ENCODE measurements around the genes MAGEE1 and ATRX.

DNA sequence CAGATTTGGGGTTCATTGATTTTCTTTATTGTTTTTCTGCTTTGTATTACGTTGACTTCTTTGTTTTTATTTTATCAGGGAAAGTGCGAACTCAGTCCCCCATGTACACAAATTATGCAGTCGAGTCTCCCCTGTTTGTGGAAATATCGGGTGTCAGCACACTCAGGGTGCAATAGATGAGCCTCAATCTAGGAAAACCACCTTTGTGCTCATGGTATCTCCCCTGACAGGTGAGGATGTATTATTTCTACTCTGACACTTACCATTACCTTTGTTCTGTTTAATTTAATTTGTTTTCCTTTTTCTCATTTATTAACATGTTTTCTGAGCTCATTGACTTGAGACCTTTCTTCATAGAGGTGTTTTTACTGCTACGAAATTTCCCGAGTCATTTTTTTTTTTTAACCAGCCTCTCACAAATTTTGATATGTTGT is 26.5 kb upstream of the PHKA1 start:
- PRO-cap: no peak

DNA sequence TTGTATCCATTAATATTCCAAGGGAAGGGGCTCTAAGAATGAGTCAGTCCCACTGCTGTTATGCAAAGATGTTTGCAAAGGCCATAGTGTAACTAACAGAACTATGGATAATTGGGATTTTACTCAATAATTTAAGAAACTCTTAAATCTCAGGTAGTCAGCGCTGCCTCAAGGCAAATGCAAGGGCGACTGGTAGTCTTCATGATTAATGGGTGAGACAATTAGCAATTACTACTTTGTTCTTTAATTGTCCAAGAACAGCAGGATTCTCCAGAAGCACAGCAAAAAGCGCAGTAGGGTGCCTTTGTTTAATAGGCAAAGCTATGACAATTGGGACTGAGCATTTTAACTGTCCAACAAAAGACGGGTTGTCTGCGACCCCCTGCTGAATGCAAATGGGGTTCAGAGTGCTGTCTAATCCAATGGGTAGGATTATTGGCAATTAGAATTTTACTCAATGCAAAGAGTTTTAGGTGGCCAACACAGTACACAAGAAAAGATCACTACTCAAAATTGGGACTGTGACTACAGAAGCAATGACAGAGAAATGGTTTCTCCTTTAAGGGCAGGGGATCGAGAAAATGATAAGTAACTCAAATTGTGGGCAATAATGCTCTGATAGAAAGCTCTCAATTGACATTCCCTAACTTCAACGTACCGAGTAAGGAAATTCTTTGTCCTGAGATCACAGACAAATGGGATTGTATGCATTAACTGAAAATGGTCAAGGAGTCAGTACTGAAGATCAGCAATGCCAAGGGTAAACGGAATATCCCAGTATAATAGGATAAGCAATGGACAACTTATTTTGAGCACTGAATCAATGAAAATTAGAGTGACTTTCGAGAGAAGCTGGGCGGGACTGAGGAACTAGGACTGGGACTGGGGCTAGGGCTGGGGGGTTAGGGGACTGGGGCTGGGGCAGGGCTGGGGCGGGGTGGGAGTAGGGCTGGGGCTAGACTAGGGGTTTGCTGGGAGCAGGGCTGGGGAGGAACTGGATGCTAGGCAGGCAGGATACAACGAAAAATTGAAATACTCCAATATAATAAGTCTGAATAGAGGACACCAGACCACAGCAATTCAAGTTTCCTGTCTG is 286.3 kb downstream of the CHIC1 start:
- PRO-cap: no peak

GRCh38 chrX:73947399-73947981 is 356.5 kb upstream of the ZCCHC13 start:
- PRO-cap: no peak

DNA sequence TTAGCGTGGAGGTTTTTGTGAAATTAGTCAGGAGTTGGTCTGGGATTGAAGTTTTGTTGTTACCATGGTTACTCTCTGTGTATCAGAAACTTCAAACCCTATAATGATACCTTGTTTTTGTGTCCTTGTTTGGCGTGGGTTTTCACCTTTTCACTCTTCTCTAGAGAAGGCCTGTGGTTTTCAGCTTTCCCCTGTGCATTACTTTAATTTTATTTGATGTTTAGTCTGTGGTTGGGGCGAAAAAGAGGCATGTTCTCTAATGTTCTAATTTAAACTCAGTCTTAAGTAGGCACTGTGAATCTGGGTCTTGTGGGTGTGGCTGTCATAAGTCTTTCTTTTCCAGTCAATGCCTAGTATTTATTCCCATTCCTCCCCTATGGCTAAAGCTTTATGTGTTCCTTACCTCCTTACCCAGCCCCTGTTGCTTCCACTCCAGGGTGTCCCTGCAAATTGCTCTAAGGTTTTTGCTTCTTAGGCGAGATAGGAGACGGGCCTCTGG is 326.4 kb upstream of the ZCCHC13 start:
- PRO-cap: no peak

DNA sequence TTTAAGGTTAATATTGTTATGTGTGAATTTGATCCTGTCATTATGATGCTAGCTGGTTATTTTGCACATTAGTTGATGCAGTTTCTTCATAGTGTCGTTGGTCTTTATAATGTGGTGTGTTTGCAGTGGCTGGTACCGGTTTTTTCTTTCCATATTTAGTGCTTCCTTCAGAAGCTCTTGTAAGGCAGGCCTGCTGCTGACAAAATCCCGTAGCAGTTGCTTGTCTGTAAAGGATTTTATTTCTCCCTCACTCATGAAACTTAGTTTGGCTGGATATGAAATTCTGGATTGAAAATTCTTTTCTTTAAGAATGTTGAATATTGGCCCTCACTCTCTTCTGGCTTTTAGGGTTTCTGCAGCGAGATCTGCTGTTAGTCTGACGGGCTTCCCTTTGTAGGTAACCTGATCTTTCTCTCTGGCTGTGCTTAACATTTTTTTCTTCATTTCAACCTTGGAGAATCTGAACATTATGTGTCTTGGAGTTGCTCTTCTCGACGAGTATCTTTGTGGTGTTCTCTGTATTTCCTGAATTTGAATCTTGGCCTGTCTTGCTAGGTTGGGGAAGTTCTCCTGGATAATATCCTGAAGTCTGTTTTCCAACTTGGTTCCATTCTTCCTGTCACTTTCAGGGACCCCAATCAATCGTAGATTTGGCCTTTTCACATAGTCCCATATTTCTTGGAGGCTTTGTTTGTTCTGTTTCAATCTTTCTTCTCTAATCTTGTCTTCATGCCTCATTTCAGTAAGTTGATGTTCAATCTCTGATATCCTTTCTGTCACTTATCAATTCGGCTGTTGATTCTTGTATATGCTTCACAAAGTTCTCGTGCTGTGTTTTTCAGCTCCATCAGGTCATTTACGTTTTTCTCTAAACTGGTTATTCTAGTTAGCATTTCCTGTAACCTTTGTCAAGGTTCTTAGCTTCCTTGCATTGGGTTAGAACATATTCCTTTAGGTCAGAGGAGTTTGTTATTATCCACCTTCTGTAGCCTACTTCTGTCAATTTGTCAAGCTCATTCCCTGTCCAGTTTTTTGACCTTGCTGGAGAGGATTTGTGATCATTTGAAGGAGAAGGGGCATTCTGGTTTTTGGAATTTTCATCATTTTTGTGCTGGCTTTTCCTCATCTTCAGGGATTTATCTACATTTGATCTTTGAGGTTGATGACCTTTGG is 227.5 kb upstream of the ZCCHC13 start:
- PRO-cap: no peak

- PRO-cap: no peak
These were observed 96.5 kb upstream of the ZCCHC13 start for GRCh38 chrX:74207358-74208029.

GRCh38 chrX:74267833-74268859 is 35.8 kb upstream of the ZCCHC13 start:
- PRO-cap: no peak

DNA sequence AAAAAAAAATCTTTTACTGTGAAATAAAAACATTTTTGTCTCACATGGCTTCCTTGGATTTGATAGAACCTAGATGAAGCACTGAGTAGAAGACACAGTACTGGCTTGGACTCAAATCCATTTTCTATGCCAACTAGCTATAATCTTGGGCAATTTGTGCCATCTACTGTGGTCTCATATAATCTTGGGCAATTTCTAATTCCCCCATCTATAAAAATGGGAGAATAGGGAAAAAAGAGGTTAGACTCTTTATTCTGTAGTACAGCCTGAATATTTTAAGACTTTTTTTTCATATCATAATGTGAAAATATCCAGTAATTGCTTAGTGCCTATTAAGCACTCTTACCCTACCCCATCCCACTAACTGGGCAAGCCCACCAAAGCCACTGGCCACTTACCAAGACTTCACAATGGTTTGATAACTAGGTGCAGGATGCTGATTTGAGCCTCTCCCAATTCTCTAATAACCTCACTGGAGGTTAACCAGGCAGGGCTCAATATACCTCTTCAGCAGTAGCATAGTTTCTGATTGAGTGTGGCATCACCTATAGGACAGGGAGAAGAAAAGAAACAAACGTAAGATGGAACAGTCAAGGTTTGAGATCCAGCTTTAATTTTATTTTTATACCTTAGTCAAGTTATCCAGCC is 22.6 kb upstream of the ZCCHC13 start:
- PRO-cap: no peak

- PRO-cap: unidirectional peak, plus-strand start at chrX:74535535
These were observed 79.3 kb downstream of the RLIM start for GRCh38 chrX:74534967-74535633.

DNA sequence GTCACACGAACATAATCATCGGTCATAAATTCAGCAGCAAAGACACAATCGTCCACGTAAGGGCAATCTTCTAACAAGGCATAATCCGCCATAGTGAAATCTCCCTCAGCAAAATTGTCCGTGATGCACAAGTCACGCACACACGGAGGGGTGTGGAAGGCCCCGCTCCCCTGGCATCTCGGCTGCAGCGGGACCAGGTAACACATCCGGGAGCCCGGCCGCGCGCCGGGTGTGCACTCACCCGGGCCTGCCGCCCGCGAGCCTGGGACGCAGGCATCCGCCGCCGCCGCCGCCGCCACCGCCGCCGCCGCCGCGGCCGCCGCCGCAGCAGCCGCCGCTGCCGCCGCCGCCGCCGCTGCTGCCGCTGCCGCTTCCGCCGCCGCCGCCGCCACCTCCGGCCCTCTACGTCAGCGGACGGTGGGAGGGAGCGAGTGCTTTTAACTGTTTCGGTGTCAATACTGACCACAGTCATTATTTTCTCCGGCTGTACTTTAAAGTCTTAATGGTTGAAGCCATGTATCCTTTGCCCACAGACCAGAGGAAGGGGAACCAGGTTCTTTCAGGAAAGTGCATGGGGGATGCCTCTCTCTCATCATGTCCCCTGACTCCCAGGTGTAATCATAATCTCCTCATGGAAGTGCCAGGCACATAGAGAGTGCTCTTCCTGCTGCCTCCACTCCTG is 38.1 kb downstream of the MAGEE2 start:
- PRO-cap: no peak

- PRO-cap: no peak
These were observed 1.8 kb downstream of the PBDC1 start for GRCh38 chrX:76174705-76175100.

GRCh38 chrX:76175291-76175820 is 2.5 kb downstream of the PBDC1 start:
- PRO-cap: no peak

DNA sequence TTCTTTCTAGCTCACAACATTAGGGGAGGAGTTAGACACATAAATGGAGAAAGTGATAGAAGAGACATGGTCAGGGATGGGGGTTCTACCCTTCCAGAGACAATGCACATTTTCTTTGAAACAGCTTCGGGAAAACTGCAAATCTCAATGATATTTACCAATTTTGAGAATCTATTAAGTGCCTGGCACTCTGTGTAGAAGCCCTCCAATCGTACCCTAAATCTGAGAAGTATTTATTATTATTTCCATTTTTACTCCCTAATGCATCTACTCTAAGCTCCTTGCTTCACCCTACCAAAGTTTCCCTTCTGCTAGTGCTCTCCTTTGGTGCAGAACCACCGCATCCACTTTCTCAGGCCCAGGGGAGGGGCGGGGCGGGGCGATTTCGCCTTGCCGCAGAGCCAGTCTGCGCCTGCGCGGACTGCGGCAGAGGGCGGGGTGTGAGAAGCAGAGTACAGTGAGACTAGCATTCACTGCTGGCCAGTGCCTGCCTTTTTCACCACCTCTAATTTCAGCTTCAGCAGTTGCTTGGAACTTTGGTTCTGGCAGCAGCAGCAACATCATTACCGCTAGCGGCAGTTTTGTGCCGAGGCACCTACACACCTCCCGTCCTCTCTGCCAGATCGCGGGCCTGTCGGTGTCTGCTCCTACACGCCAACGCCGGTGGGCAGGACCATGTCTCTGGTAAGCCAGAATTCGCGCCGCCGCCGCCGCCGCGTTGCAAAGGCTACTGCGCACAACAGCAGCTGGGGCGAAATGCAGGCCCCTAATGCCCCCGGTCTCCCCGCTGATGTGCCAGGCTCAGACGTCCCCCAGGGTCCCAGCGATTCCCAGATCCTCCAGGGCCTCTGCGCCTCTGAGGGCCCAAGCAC is at the start of gene MAGEE1:
MAGEE1 (plus strand) TSS at position 455 of the 872 bp plus-strand sequence.
- PRO-cap: unidirectional peak, plus-strand start at position 429 of the sequence

- PRO-cap: no peak
These were observed 298.2 kb downstream of the MAGEE1 start for GRCh38 chrX:76725655-76726178.

GRCh38 chrX:77014345-77014841 is 432.8 kb upstream of the FGF16 start:
- PRO-cap: no peak

DNA sequence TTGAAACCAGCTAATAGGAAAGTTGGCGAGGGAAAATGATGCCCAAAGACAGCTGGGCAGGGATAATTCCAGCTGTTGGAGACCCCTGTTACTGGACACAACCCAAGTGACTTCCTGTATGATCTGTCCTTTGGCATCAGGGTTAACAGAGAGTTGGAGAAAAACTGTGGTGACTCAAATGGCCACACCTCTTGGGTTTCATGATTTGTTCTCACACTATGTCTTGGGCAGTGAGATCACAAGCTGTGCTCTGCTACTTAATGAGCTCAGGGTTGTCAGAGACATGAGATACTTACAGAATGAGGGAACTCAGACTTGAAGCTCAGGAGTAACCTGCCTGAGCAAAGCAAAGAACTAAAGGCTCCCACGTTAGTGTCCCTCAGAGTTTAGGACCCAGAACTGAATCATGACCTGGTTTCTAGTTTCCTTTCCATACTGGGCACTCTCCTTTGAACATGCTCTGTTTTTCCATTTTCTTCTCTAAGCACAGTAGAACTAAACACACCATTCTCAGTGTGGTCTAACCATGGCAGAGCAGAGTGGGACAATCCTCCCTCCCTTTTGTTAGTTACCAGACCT is 4.0 kb downstream of the FGF16 start:
- PRO-cap: no peak

DNA sequence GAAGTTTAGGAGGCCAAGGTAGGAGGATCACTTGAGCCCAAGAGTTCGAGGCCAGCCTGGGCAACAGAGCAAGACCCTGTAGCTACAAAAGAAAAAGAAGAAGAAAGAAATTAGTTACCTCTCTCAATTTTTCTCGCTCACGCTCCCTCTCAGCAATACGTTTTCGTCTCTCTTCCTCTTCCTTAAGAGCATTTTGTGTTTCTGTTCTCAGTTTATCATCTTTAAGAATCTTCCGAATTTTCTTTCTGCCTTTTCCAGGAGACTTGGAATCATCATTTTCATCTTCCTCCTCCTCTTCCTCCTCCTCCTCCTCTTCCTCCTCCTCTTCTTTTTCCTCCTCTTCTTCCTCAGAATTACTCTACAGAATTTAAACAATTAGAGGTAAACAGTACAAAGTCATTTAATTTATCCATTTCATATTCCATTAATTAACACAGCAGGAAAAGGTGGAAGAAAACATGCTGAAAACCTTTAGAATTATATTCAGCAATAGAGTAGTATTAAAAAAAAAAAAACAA is 134.0 kb downstream of the ATRX start:
- PRO-cap: no peak

DNA sequence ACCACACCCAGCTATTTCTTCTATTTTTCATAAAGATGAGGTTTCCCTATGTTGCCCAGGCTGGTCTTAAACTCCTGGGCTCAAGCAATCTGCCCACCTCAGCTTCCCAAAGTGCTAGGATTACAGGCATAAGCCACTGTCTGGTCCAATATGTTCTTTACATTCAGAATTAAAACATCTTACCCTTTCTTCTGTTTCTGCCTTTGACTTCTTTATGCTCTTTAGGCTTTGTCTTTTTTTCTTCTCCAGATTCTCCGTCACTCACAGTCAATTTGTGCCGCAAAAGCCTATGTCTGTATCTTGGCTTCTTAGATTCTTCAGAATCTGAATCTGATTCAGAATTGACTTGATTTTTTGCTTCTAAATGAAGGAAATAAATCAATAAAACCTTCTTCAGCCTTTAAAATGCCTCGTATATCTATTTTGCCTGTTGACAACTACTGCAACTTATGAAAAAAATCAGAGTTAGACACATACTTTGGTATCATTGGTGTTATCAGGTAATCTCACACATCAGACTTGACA is 122.8 kb downstream of the ATRX start:
- PRO-cap: no peak

GRCh38 chrX:77681910-77682827 is 103.8 kb downstream of the ATRX start:
- PRO-cap: no peak

GRCh38 chrX:77785342-77786676 is at the start of gene ATRX:
TSS of gene ATRX (minus strand) at chrX:77786216.
- PRO-cap: bidirectional peak, plus-strand start at chrX:77786206, minus-strand start at chrX:77786151; unidirectional peak, minus-strand start at chrX:77786269

Data from osteocyte (in vitro differentiated cells).